GM19240 (cell line): Measurements from ENCODE around the genes LY6G6F, CFB and AGPAT1.

GRCh38 chr6:31686902-31687486 is 6.1 kb upstream of the LY6G5C start:
- RRBS: no CpG with 5 or more reads among the region's 3 CpGs

DNA sequence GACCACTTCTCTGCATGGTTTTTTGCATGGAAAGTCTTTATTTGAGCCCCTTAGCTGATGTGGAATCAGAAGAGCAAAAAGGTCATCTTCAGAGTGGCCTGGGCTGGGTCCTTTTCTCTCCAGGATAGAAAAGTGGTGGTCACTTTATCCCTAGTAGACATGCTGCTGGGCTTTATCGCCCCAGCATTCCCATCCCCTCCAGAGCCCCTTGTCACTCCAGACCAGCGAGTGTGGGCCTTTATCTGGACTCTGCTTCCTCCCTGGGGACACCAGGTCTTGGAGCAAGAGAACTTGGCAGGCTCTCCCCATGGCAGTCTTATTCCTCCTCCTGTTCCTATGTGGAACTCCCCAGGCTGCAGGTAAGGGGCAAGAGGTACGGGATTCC is at the start of gene LY6G6F:
Gene LY6G6F (plus strand): TSS at position 267 of the 385 bp plus-strand sequence.
- RRBS: no CpG with 5 or more reads among the region's 3 CpGs

DNA sequence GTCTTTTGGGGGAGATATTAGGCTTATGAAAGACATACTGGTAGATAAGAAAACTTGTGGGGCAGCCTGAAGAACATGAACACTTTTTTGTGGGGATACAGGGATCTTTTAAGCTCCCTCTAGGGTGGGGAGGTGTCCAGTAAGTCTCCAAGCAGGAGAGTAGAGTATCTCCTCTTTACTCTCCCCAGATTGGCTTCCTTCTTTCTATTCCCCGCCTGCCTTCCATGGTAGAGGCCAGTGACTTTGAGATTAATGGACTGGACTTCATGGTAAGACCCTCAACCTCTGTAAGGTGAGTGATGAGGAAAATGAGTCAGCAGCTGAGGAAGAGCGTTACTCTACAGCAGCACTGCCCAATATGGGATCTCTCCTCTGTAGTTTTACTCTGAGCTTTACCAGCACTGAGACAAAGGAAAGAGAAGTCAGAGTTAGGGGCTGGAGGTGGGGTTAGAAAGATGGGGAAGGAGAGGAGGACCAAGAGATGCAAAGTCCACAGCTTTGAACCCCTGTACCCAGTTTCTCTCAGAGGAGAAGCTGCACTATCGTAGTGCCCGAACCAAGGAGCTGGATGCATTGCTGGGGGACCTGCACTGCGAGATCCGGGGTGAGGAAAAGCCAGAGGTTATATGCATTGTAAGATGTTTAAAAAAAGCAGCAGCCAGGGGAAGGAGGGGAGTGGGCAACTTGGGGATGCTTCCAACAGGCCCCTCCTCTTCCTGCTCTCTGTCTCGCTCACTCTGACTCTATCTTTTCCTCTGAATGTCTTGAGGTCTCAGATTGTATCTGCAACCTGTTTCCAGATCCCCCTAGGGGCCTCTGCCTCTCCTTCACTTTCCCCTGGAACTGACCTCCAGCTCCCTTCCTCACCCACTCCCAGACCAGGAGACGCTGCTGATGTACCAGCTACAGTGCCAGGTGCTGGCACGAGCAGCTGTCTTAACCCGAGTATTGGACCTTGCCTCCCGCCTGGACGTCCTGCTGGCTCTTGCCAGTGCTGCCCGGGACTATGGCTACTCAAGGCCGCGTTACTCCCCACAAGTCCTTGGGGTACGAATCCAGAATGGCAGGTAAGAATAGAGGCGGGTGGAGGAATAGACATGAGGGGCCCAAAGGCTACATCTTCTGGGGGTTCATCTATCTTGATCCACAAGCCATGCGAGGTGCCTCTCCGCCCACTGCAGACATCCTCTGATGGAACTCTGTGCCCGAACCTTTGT is 3.1 kb upstream of the SAPCD1 start:
- RRBS: no CpG with 5 or more reads among the region's 20 CpGs

- RRBS: no CpG with 5 or more reads among the region's 14 CpGs
Measured at GRCh38 chr6:31775656-31776006, 1.5 kb downstream of the VWA7 start.

DNA sequence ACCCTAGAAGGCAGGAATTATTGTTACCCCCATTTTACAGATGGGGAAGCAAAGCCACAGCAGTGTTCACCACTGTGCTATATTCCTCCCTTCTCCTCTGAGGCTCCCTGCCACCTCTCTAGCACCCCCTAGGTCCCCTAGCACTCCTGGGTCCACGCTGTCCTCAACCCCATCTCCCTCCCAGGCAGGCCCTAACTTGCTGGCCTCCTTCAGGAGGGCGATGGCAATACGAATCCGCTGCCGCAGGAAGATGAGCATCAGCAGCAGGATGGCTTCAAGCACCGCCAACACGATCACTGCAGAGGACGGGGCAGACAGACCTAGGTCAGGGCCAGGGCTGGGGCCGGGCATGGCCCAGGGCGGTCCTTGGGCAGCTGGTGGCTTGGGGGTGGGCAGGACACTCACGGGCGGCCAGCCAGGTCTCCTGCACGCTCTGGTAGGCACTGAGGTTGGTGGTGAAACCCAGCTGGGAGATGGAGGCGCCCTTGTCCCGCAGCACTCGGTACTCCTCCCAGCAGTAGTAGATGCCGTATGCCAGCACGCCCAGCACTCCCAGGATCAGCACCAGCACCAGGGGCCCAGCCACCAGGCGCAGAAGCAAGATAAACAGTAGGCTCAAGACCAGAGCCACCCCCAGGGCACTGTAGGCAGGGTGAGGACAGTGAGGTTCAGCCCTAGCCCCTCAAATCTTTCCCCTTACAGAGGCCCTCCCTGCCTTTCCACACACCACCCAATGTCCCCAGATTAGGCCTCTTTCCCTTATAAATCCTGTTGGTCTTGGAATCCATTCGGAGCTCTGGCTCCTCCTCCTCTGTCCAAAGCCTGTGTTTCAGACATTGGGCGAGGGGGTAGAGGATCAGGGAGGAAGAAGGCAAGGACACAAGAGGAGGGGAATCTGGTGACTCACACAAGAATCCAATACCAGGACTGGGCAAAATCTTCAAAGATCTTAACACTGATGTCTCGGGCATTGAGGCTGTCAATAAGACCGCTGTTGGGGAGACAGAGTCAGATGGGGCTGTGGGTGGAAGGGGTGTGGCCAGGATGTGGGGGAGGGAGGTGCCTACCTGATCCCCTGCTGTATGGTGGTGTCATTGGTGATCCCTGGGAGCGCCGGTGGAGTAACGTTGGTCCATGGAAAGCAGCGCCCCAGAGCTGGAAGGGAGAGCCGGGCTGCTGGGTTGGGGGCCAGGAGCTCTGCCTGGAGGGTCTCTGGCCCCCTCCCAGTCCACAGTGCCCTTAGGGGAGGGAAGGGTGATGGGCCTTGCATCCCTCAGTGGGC is 7.9 kb downstream of the SLC44A4 start:
- RRBS: 60% methylated on average over 3 of the region's 28 CpGs

- RRBS: no CpG with 5 or more reads among the region's 11 CpGs
Measured at GRCh38 chr6:31896039-31896917, 1.2 kb downstream of the EHMT2 start.

DNA sequence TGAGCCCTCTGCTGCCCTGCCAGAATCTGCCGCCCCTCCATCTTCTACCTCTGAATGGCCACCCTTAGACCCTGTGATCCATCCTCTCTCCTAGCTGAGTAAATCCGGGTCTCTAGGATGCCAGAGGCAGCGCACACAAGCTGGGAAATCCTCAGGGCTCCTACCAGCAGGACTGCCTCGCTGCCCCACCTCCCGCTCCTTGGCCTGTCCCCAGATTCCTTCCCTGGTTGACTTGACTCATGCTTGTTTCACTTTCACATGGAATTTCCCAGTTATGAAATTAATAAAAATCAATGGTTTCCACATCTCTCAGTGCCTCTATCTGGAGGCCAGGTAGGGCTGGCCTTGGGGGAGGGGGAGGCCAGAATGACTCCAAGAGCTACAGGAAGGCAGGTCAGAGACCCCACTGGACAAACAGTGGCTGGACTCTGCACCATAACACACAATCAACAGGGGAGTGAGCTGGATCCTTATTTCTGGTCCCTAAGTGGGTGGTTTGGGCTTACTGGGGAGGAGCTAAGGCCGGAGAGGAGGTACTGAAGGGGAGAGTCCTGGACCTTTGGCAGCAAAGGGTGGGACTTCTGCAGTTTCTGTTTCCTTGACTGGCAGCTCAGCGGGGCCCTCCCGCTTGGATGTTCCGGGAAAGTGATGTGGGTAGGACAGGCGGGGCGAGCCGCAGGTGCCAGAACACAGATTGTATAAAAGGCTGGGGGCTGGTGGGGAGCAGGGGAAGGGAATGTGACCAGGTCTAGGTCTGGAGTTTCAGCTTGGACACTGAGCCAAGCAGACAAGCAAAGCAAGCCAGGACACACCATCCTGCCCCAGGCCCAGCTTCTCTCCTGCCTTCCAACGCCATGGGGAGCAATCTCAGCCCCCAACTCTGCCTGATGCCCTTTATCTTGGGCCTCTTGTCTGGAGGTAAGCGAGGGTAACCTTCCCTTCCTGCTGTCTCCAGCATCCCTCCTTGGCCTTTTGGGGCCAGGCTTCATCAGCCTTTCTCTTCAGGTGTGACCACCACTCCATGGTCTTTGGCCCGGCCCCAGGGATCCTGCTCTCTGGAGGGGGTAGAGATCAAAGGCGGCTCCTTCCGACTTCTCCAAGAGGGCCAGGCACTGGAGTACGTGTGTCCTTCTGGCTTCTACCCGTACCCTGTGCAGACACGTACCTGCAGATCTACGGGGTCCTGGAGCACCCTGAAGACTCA is at the start of gene CFB:
Gene CFB (plus strand): TSS at position 728 of the 1,204 bp plus-strand sequence.
- RRBS: 49% methylated on average over 4 of the region's 21 CpGs

- RRBS: no CpG with 5 or more reads among the region's 3 CpGs
Measured at GRCh38 chr6:31950134-31950434, 4.2 kb downstream of the CFB start.

DNA sequence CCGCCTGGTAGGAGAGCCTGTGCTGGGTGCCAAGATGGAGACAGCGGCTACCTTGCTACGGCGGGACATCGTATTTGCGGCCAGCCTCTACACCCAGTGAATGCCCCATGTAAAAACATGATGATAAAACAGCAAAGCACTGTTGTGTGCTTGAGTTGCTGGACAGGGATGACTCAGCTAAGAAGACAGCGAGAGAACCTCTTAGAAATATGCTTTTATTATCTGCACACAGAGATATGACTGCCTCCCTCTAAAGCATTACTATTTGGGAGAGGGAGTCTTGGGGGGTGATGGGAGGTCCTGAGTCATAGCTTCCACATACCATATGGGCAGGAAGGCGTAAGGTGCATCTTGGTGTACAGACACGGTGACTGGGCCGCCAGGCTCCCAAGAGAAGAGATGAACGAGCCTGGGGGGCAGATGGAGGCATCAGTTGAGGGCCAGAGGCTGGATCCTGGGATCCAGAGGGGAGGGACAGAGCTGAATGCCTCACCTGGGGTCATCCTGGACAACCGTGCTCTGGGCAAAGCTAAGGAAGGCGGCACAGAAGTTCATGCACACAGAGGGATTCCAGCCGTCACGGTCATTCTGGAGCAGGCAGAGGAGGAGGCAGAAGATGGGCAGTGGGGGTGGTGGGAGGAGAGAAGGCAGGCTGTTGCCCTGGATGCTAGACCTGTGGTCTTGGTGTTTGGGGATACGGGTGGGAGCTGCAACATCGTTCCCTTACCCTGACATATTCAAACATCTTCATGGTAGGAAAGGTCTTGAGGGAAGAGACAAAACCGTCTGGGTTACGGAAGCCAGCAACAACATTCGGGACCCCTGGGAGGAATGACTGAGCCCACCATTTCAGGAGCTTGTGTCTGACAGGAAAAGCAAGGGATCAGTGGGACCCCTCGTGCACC is 2.1 kb downstream of the DXO start:
- RRBS: no CpG with 5 or more reads among the region's 21 CpGs

- RRBS: no CpG with 5 or more reads among the region's 34 CpGs
Measured at GRCh38 chr6:32010700-32011500, 3.7 kb upstream of the C4B start.

DNA sequence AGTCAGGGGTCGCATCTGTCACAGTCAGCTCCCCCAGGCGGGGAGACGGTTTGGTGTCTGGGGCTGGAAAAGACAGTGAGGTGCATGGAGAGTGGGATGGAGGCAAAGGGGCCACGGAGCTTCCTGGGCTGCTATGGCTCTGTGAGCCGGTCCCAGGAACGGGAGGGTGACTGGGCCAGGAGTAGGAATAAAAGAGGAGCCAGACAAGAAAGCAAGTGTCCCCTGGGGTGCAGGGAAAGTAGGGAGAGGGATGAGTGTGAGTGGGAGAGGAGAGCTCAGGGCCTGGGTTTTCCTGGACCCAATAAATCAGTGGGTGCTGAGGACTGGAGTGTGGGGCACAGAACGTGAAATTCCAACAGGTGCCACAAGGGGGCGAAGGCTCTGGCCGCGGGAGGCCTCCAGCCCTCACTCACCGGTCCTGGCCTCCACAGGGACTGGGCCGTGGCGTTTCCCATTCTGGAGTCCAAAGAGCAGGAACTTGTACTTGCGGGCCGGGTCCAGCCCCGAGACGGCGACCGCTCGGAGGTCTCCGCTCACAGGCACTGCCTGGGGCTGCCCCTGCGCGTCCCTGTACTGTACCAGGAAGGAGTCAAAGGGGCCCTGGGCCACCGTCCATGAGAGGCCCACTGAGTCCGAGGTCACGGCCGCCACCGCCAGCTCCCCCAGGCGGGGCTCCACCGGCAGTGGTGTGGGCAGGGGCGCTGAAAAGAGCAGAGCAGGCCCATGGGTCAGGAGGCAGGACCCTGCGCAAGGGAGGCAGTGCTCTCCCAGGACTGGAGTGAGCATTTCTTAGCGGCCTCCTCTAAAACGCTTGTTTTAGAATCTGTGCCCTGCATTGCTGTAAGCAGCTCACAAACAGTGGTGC is 10.0 kb downstream of the CYP21A2 start:
- RRBS: 5% methylated on average over 5 of the region's 34 CpGs

GRCh38 chr6:32081009-32081764 is 28.0 kb downstream of the TNXB start:
- RRBS: no CpG with 5 or more reads among the region's 19 CpGs

DNA sequence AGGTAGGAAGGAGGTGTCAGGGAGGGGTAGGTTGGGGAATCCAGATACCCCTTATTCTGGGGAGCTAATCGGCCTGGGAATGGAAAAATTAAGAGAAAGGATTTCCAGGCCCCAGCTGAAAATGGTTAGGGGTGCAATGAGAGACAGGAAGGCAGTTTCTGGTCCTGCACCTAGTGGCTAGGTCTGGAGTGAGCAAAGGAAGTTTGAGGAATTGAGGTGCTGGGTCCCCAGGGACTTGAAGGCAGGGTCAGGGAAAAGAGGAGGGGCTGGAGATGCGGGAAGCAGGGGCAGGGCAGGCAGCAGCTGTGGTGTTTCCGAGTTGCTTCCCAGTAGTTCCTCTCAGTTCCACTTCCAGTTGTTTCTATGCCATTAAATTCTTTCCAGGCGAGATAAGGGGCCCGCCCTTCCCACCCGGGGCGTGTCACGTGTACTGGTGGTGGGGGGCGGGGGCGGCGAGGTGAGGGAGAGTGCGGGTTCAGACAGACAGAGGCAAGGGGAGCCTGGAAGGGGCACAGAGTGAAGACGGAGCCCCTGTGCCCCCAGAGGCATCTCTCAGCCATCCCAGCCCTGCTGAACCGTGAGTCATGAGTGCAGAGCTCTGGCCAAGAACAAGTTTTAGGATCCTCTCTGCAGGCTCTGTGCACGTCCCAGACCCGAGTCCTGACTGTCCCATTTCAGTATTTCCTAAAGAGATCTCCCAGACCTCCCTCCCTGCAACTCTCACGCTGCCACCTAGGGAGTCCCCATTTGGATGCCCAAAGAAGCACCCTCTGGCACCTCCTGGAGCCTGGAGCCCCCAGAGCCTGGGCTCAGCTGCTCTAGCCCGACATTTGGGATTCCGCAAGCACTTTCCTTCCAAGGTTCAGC is 988 bp downstream of the TNXB start:
- RRBS: no CpG with 5 or more reads among the region's 19 CpGs

GRCh38 chr6:32152672-32153338 is 1.1 kb upstream of the PRRT1 start:
- RRBS: no CpG with 5 or more reads among the region's 23 CpGs

DNA sequence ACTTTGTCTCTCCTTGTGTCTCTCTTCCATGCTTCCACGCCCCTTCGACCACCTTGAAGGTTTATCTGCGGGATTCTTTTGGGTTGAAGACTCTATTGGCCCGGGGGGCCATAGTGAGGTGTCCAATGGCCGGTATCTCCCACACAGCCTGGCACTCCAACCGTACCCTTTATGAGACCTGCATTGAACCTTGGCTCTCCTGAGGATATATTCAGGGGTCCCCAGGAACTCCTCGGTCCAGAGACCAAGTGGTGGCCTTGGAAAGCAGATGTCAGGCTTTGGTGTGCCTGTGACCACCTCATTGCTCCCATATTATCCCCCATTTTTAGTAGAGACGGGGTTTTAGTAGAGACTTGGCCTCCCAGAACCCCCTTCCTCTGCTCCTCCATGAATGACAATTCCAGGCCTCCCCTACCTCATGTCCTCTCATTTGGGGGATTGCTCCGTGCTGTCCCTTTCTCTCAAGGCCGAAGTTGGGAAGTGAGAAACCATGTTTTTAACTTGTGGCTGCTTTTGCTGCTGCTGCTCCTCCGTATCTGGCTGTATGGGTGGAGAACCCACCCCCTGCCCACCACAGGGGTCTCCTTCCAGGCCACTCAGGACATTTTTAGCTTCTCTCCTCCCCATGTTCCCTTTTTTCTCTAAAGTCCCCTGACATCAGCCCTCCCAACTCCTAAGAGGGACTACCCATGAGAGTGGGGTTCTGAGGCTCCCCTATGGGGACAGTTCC is 1.5 kb upstream of the EGFL8 start:
- RRBS: no CpG with 5 or more reads among the region's 11 CpGs

GRCh38 chr6:32175689-32176431 is at the start of gene AGPAT1:
Gene AGPAT1 (minus strand): TSS chr6:32176084.
- RRBS: no CpG with 5 or more reads among the region's 26 CpGs

GRCh38 chr6:32176474-32176895 is 601 bp upstream of the AGPAT1 start:
- RRBS: no CpG with 5 or more reads among the region's 2 CpGs

GRCh38 chr6:32176896-32177519 is 1.1 kb upstream of the AGPAT1 start:
- RRBS: no CpG with 5 or more reads among the region's 10 CpGs

DNA sequence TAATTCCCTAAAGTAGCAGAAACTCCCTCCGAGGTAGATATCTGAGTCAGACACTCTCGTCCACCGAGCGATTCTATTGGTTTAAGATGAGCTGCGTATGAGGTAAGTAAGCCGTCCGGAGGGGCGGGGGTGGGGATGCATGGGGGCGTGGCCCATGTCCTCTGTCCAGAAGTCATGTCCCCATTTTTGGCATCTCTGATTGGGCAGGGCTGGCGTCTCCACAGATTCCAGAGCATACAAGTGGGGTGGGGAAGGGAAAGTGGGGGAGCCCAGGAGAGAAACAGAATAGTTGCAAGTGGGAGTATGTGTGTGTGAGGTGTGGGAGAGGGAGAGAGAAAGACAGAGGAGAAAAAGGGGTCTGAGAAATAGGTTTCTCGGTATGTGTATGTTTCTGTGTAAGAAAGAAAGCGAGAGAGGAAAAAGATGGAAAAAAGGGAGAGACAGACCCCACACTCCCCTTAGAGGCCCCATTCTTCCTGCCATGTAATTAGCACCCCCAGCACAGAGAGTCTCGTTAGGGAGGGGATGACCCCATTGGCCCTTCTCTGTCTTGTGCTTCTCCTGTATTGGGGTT is 1.8 kb upstream of the AGER start:
- RRBS: no CpG with 5 or more reads among the region's 13 CpGs

DNA sequence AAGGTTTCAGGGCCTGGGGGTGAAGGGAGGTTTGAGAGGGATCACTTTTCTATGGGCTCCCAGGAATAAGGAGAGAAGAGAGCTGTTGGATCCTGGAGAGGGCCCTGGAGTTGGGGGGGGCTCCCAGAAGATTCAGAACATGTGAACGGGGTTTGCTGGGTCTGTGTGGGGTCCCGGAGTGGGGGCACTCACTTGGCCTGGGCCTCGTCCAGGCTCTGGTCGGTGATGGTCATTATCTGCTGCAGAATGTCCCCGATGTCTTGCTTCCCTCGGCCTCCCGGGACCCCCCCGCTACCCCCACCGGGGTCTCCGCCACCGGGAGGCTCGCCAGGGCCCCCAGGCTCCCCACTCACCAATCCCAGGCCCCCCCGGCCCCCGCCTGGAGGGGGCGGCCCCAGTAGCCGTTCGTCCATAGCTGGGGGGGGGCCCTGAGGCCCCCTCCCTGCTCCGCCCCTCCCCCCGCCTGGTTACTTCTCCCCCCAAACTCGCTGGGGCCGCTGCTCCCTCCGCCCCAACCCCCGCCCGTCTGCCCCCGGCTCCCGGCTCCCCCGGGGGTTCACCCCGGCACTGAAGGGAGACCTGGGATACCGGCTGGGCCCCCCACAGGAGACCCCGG is 391 bp downstream of the PBX2 start:
- RRBS: 3% methylated on average over 5 of the region's 30 CpGs